Mammary microvascular endothelial cell (primary cell): ENCODE measurements around a stretch of chr6.

GRCh38 chr6:144157870-144158561, 7.7 kb downstream of the STX11 start:
- RAMPAGE, long total RNA: no peak

- RAMPAGE, long total RNA: no peak
These were observed 24.4 kb downstream of the STX11 start for GRCh38 chr6:144174731-144175118.

- RAMPAGE, long total RNA: no peak
These were observed 65.0 kb downstream of the STX11 start for GRCh38 chr6:144215324-144215761.

- RAMPAGE, long total RNA: no peak
These were observed 129.9 kb downstream of the UTRN start for GRCh38 chr6:144415080-144415486.

DNA sequence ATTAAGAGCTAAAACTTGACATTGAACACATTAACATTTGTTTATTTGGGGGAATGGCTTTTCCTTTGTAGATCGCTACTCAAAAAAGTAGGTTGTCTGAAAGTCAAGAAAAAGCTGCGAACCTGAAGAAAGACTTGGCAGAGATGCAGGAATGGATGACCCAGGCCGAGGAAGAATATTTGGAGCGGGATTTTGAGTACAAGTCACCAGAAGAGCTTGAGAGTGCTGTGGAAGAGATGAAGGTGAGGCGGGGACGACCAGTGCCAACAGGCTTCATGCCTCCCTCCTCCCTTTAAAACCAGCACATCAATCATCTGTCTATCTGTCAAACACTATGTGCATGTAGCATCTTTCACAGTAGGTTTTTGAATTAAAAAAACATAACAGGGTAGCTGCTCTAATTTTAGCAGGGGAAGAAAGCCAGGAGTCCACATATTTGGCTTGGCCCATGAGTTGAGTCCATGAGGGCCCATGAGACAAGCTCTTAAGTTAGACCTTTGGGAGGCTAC, 194.7 kb downstream of the UTRN start:
- RAMPAGE, long total RNA: no peak

GRCh38 chr6:144565120-144565544, 280.0 kb downstream of the UTRN start:
- RAMPAGE, long total RNA: no peak

DNA sequence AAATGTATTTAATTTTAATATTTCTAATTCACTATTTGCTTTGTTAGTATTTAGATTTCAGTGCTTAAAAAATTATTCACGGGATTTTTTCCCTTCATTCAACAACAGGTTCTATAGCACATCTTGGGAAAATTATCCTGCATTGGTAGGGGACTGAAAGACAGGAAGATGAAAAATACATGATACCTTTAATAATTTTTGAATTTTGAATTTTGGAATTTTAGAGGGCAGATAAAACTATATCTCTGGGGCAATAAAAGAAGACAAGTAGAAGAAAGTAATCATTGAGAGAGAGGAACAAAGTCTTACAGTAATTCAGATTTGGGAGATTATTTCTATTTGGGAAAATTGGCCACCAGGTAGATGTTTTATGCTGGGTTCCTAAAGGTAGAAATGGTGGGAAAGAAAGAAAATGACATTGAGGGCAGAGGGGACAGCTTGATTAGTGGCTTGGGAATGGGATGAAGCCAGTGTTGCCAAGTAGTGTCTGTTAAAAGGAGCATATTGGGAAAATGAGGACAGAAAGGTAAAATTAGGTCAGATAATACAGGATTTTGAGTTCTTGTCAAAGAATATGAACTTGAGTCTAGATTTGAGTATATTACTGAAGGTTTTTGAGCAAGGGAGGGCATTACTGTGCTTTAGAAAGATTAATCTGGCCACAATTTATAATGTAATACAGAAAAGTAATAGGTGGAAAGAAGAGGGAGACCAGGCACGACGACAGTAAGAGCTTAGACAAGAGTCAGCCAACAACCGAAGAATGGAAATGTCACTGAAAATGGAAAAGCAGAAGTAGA, 338.7 kb downstream of the UTRN start:
- RAMPAGE, long total RNA: no peak

DNA sequence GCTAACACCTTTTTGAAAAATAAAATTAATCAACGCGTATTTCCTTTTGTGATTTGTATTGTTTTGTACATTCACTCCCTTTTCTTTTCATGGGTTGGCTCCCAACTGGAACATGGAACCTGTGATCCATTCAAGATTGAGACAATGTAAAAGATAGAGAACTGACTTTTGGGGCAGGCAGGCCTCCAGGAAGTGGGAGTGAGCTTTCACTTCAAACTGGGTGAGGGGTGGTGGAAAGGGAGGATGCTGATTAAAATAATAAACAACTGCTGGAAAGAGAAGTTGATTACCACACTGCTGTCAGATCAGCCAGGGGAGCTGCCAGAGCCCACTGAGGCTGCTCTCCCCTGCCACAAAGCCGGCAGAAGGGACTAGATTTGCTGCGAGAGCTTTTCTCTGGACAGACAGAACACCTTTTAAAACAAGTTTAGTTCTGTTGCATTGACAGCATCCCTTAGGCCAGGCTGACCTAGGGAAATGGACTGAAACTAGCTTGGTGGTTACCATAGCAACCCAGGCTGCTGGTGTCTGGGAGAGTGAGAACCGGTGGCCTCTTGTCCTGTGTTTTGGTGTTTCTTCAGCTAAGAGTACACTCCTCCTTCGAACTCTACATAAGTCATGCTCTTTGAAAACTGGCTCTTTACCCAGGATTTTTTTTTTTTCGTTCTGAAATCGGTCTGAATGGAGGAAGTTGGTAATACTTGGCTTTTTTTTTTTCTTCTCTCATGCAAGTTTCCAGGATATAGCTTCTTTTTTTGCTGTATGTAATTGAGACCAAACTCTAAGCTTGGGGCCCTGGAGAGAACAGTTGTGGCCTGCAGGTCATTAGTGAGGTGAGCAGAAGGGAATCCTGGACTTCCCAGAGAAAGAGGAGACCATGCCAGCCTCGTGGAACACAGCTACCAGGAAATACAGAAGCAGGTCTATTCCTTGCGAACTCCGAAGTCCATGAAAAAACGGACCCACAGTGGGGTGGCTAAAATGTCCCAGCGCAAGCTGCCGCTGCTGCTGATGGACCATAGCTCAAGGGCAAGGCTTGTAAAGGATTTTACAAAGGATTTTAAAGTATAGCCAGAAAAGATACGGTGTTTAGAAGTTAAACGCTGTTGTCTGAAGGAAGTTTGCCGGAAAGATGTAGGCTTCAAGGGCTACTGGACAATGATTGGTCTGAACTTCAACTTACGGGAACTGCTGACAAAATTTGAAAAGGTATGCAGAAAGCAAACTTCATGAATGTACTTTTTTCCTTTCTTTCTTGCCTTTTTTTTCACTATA, 374.4 kb downstream of the UTRN start:
- RAMPAGE, long total RNA: no peak

DNA sequence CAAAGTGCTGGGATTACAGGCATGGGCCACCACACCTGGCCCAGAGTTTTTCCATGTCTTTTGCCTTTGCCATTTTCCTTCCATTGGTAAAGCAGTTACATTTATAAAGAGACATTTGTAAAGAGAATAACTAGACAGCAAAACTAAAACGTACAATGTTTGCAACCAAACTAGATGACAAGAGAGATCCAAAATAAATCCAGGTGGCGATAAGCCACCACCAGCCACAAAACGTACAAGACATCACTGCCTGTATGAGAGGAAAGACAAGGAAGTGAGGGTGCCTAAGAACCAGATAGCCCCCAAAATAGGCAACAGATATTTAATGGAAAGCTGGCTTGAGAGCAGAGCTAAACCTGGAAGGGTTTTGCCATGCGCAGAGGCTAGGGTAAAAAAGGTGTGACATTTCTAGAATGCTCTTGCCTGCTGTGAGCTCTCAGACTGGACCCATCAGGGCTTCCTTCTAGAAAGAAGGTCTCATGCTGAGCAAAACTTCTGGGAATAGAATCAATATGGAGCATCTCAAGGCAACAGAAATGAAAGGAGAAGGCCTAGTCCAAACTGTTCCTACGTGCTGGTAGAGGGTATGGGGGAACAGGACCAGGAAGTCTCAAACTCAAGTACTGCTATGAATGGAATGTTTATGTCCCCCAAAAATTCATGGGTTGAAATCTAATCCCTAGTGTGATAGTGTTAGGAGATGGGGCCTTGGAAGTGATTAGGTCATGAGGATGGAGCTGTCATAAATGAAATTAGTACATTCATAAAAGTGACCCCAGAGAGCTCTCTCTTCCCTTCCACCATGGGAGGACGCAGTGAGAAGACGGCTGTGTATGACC, 528.5 kb downstream of the UTRN start:
- RAMPAGE, long total RNA: no peak

- RAMPAGE, long total RNA: no peak
These were observed 446 bp upstream of the SHPRH start for GRCh38 chr6:145964702-145964905.

- RAMPAGE, long total RNA: no peak
These were observed 185.5 kb upstream of the RAB32 start for GRCh38 chr6:146357906-146358828.

DNA sequence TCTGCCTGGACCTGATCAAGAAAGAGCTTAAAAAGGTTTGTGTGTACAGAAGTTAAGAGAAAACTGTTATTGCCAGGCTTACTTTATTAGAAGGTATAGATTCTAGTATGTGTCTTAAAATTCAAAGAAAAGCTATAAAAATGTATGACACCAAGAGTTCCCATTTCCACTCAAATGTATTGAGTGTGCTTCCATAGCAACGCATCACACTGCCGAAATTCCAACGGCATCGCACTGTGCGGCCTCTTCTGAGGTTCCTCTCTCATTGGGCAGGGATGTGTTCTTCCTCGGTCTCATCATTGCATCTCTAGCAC, 171.4 kb downstream of the ADGB start:
- RAMPAGE, long total RNA: no peak

- RAMPAGE, long total RNA: no peak
These were observed 259.3 kb downstream of the ADGB start for GRCh38 chr6:146857969-146858539.

GRCh38 chr6:146892505-146893165, 293.9 kb downstream of the ADGB start:
- RAMPAGE, long total RNA: no peak

DNA sequence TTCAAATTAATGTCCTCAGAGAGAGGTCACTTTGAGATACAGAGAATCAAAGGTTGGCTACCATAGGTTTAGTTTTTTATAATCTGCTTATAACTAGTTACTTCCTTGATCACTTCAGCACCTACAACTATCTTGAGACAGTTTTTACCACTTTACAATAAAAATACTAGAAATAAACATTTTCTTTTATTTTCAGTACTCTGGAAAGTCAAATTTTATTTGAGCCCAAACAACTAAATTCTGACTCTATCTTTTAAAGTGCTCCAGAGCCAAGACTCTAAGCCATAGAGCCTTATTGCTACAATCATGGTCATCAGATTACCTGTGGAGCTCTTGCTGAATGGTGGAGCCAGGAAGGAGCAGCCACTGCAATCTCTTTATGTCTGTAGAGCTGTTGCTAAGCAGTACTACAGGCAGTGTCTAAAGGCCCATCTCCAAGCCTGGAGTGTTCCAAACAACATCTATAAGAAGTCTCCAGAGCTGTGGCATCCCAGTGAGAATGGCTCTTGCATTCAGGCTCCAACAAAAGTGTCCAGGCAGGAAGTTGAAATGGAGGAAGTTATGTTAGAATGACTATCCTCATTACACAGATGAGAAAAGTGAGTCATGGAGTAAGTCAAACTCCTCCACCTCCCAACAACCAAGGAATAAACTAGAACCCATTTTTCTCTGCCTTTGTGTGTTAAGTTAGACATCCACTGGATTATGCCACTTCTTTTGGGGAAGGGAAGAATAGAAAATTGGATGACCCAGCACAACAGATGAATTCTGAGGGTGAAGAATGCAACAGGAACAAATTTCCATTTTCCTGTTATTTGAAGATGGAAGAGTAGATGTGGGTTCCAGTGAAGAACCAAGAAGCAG, 288.6 kb upstream of the STXBP5 start:
- RAMPAGE, long total RNA: no peak

GRCh38 chr6:147126713-147127130, 77.5 kb upstream of the STXBP5 start:
- RAMPAGE, long total RNA: no peak

DNA sequence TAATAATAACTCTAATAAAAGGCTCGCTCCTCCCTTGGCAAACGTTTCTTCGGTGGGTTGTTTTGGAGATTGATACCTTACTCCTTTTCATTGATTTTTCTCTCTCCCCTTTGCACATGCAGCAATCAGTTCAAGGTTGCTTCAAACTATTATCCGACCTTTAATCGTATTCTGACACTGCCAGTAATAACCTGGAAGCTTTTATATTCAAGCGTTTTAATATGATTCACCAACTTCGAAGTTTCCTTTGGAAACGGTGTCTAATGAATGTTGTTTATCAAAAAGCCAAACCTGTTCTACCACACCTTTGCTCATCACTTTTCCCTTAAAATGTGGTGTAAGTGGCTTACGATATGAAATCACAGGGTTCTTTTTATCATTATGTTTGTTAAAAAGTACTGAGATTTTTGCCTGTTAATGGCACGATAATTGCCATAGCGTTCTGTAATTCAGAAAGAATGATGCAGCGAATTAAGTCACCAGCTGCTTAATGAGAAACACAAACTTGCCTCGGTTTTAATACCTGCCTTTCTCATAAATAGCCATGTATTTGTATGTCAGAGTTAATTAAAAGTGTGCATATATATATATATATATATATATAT, 678 bp downstream of the STXBP5 start:
- RAMPAGE, long total RNA: no peak

DNA sequence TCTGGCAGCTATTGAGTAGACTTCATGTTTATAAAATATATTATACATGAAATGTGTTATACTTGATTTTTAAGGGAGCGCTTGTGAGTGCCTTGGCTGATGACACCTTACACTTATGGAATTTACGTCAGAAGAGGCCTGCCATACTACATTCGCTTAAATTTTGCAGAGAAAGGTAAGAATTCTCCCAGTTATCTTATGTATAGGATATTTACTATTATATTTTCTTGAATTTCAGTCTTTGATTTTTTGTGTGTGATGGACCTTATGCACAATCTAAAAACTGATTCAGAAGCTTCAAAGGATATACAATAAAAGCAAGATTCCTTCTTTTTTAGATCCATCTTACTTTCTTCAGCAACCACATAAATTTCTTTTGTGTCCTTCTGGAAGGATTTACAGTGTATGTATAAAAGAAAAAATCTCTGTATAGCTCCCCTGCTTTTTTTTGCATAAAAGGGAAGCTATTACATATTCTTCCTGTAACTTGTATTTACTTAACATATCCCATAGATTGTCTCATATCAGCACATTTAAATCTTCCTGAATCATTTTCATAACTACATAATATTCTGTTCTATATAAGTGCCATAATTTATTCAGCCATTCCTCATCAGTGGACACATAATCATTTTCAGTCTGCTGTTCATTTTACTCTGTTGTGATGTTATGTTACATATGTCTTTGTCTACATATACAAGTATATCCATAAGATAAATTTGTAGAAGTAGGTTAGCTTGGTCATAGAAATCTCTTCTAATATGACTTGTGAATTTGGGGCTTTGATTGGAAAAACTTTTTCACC, 35.1 kb downstream of the STXBP5 start:
- RAMPAGE, long total RNA: no peak

DNA sequence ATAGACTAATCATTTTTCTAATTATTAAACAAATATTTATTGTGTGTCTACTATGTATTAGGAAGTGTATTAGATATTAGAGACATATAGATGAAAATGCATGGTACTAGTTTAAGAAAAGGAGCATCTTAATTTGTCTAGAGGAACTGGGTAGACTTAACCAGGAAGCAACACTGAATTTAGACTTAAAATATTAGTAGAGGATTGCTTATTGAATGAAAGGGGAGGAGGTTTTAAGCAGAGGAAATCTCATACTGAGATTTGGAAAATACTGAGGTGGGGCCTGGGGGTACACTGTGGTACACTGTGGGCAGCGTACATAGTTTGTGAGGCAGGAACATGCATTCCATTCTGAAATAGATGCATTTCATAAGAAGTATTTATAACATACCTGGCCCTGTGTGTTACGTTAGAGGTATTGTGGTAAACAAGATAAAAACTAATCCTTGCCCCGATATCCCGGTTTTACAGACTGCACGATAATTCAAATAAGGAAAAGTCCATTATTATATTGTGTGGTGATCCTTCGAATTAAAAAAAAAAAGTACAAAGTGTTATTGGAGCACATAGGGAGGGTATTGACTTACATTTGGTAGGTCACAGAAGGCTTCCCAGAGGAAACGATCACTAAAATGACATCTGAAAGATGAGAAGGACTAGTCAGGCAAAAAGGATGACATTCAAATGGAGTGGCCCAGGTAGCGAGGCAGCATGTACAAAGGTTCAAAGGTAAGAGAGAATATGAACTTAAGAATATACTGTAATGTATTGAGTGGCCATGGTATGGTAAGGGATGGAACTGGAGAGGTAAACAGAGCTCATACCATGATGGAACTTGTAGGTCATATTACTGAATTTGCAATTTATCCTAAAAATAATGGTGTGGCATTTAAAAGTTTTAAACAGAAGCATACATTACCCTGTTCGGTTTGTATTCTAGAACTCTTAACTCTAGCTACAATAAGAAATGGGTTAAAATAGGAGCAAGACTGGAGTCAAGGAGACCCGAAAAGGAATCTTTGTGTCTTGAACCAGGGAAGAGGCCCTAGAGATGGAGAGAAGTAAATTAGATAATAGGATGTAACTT, 61.5 kb downstream of the STXBP5 start:
- RAMPAGE, long total RNA: no peak

- RAMPAGE, long total RNA: no peak
These were observed 85.1 kb downstream of the STXBP5 start for GRCh38 chr6:147288980-147290038.